ENCODE measurements around a stretch of chr14.

DNA sequence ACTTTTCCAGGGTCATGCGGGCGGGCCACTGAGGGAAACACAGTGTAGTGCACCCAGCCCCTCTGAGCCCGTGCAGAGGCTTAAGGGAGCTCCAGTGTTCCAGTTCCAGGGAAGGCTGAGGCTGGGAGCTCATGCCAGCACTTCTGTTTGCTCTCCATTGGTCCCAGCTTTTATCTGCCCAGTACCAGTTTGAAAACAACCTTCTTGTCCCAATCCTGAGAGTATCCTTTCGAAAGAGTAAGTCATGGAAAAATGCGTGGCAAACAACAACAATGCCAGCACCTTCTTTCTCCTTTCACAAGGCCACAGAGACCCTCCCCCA lies 185.8 kb downstream of the ZFP36L1 start:
- RRBS, result no CpG with 5 or more reads among the region's 5 CpGs

DNA sequence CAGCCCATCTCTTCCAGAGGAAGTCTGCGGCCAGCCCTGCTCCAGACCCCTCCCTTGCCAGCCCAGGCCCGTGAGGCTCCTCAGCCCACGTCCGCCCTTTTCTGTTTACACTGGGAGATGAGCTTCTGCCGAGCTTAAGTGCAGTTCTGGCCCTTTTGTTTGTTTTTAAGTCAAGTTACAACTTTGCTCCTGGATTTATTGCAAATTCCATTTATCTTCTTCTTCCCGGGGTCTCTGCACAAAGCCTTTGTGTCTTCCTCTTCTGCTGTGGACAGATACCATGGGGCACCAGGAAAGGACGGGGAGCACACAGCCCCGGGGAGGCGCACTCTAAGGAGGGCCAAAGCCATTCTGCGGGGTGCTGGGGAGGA lies 185.4 kb downstream of the ZFP36L1 start:
- RRBS, result 66% methylated on average over 4 of the region's 10 CpGs

DNA sequence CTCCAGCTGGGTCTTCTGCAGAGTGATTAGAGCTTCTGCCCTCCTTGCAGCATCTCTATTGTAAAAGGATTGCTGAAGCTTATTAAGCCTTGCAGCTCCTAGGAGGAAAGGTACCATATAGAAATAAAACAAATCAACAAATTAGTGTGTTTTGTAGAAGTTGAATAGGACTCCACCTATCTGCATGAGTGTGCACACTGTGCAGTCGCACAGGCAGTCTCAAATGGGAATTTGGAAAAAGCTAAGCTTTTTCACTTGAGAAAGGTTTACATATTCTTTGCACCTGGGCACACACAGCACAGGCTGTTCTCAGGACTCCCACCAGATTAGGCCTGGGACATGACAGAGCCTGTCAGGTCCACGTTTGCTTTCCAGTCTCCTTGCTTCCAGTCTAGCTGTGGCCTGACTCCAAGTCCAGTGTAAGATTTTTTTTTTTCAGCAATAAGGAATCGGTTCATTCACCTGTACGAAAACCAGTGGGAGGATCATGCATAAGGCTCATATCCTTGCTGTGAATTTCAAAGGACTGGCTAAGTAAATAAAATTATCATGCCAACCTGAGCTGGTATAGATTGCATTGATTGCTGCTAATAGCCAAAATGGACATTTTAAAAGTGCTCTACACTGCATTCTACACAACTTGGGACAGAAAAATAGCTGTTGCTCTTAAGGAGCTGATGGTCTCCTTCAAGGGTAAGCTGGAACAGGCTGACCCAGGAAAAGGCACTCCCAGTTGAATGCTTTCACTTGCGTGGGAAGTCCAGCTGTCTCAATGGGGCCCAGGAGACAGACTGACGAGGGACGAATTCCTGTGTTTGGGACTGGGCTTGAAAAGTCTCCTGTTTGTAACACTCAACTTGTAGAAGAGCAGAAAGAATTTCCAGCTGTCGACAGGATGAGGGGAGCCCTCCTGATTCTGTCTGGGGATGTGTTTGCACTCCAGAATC lies 181.1 kb downstream of the ZFP36L1 start:
- RRBS, result no CpG with 5 or more reads among the region's 8 CpGs

- RRBS, result no CpG with 5 or more reads among the region's 1 CpG
Measured at GRCh38 chr14:68626359-68626712, 166.5 kb downstream of the ZFP36L1 start.

- RRBS, result no CpG with 5 or more reads among the region's 23 CpGs
Measured at GRCh38 chr14:68628725-68629567, 163.9 kb downstream of the ZFP36L1 start.

DNA sequence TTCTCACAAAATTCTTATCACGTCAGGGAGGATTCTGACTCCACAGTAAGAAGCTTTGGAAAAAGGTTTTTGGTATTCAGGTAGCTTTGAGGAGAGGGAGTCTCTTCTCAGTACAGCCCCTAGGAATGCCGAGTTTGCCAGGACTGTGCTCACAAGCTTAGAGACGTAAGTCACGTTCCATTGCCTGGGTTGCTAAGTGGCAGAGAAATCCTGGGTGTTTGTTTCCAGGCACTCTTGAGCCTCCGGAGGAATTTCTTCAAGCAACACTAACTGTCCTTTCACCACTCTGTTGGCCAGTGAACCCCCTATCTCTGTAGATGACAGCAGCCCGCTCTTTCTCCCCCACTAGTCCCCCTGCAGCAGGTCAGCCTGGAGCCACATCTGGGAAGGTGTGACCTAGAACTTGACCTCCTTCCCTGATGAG lies 162.8 kb downstream of the ZFP36L1 start:
- RRBS, result no CpG with 5 or more reads among the region's 6 CpGs

- RRBS, result 73% methylated on average over 4 of the region's 6 CpGs
Measured at GRCh38 chr14:68727652-68728256, 65.1 kb downstream of the ZFP36L1 start.

GRCh38 chr14:68771648-68772269 lies 21.1 kb downstream of the ZFP36L1 start:
- RRBS, result no CpG with 5 or more reads among the region's 12 CpGs

DNA sequence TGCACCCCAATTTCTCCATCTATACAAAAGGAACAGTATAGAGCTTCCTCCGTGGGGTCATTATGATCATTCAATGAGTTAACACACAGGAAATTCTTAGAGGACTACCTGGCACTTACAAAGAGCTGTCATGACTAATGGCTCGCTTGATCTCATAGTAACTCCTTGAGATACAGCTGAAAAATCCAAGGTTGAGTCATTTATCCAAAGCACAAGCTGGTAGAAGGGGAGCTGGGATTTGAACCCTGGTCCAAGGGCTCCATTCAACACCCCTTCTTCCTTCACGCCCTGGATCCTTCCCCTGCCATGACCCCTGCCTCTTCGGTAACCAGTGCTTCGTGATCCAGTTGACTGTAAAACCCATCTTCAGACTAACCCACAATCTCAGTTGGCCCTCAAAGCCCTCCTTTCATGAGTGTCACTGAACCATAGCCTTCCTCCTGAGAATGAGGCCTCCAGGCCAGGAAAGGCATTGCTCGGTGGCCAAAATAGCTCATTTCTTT lies 7.9 kb downstream of the ZFP36L1 start:
- RRBS, result no CpG with 5 or more reads among the region's 6 CpGs

- RRBS, result no CpG with 5 or more reads among the region's 15 CpGs
Measured at GRCh38 chr14:68790546-68791484, 2.1 kb downstream of the ZFP36L1 start.

GRCh38 chr14:68791787-68792153 lies 1.1 kb downstream of the ZFP36L1 start:
- RRBS, result no CpG with 5 or more reads among the region's 9 CpGs

GRCh38 chr14:68792154-68792777 lies 601 bp downstream of the ZFP36L1 start:
- RRBS, result 2% methylated on average over 4 of the region's 31 CpGs

DNA sequence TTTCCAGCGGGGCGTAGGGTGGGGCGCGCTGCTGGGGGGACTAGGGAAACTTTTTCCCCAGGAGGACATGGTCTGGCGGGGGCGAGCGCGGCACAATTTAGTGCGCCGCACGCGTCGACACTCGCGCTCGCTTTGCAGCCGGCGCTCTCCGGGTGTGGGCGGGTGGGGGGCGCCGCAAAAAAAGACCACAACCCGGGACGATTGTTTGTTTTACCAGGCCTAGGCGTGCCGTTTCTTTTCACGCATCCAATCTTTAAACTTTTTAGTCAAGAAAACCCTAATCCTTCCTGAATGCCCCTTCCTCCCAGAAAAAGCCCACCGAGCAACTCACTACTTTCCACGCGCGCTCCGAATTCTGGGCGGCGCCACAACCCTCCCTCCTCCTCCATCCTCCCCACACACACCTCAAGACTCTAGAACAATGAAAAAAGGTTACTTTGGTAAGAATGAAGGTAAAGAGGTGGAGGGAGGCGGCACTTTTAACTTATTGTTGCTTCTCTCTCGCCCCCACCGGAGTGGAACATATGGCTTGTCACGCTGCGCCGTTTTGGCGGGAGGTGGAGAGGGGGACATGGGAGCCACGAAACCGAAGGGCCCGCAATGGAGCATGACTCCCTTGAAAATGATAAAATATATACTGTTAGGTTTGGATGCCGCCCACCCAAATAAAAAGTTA lies 1.0 kb upstream of the ZFP36L1 start:
- RRBS, result 3% methylated on average over 5 of the region's 45 CpGs

DNA sequence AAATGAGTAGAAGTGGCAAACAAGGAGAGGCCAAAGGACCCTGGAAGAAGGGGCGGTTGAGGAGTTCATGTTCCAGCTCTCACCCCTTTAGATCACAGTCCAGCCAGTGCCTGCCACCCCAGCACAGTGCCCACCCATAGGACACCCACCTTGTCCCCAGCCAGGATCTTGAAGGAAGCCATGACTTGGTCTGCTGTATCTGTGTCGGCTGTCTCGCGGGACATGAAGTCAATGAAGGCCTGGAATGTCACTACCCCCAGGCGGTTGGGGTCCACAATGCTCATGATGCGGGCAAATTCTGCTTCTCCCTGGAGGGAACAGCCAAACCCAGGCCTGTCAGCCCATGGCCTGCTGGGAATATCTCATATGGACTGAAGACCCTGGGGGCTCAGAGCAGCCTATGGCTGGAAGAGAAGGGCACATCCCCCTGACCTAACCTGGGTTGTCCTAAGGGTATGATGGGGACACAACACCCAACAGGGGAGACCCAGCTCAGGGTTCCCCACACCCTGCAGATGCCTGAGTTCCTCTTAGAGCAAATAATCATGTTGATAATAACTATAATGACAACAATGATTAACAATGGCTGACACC lies 84.2 kb upstream of the ZFP36L1 start:
- RRBS, result no CpG with 5 or more reads among the region's 6 CpGs

DNA sequence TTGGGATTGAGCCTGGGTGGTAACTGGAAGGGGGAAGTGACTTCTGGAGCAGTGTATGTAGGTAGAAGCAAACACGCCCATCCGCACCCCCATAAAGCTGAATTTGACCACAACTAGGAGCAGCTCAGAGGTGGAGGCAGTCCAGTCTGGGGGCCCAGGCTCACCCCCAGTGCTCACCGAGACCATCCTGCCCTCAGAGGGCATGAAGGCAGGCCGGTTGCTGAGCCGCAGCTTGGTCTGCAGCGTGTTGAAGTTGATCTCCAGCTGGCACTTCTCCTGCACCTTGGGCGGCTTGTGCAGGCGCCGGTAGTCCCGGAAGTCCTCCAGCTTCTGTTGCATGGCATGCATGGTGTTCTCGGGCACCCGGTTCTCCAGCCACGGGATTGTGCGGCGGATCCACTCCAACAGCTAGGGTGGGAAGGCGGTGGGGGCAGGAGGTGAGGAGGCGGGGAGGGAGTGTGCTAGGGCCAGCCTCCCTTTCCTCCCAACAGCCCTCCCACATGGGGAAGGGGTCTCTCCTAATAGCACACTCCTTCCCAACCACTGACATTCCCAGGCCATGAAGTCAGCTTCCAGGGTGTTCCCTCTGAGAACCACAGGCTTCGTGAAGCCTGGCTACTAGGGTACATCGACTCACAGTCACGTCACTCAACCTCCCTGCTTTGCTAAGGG lies 87.1 kb downstream of the ACTN1 start:
- RRBS, result 86% methylated on average over 2 of the region's 20 CpGs

GRCh38 chr14:68903477-68904233 lies 75.4 kb downstream of the ACTN1 start:
- RRBS, result no CpG with 5 or more reads among the region's 9 CpGs

DNA sequence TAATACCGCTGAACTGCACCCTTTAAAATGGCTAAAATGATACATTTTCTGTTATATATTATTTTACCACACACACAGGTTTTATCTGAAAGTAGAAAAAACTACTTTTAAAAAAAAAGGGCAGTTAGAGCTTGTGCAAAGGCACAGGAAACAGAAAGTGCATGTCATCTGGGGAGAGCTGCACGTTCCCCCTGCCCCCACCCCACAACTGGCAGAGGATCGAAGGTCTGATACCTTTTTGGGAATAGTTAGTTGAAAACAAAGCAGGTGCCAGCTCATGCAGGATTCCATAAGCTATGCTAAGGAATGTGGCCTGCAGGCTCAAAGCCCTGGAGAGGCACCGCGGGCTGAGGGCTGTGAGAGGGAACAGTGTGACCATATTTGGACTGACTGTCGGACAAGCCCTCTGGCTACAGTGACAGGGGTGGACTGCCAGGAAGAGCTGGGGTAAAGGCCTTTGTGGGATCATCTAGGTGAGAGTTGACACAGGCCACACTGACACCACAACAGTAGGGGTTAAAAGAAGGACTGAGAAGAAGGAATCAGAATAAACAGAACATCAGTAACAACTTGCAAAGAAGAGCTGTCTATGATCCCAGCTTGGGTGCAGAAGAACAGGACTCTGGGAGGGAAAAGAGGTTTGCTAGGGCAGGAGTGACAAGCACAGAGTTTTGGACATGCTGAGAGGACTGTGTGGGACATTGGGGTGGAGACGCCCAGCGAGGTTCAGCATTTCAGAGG lies 54.7 kb downstream of the ACTN1 start:
- RRBS, result no CpG with 5 or more reads among the region's 8 CpGs

DNA sequence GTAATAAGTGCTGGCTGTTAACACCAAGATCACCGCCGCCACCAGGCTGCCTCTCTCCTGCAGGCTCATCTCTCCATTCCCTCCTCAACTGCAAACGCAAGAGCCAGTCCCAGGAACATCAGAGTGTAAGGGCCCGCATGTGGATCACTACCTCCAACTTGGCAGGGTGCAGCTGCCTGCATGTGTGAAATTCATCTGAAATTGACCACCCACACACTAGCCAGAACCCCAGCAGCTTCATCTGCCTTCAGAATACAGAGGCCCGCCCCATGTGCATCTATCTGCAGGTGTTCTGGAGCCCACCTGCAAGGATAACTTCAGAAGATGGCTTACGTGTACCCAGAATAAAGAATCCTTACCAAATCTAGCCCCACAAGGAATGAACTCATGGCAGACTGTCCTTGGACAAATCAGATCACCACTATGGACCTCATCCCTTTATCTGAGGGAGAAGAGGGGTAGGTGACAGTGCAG lies 14.3 kb downstream of the ACTN1 start:
- RRBS, result no CpG with 5 or more reads among the region's 6 CpGs

DNA sequence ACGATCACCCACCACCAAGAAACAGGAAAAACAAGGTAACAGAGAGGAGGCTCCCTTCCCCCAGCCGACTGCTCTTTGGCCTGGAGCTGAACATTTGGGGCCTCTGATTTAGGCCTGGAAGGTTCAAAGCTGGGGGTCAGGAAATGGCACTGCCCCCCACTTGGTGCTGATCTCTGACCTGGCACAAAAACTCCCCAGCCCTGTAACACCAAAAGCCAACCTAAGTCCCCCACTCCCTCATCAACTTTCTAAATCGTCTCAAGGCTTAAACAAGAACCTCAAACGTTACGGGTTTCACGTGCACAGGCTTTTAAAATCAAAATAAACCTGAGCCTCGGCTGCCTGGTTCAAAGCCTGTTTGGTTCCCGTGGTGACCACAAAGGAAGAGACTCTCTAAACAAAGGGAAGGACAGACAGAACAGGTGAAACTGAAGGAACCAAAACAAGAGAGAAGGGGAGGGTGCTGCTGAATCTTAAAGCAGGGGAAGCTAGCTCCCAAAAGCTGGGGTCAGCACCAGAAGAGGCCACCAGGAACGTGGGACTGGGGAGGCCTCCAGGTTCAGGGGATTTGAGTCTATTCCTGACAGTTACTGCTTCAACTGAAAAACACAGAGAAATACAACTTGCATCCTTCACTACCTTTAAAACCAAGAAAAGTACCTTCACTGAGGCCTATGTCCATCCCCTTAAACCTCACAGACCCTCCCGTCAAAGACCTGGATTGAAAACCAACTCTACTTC lies 8.8 kb downstream of the ACTN1 start:
- RRBS, result no CpG with 5 or more reads among the region's 10 CpGs

- RRBS, result no CpG with 5 or more reads among the region's 6 CpGs
Measured at GRCh38 chr14:69004646-69005032, 25.5 kb upstream of the ACTN1 start.